Aorta (tissue), 1 donor: ENCODE results near the genes BCAR3 and ARHGAP29.

DNA sequence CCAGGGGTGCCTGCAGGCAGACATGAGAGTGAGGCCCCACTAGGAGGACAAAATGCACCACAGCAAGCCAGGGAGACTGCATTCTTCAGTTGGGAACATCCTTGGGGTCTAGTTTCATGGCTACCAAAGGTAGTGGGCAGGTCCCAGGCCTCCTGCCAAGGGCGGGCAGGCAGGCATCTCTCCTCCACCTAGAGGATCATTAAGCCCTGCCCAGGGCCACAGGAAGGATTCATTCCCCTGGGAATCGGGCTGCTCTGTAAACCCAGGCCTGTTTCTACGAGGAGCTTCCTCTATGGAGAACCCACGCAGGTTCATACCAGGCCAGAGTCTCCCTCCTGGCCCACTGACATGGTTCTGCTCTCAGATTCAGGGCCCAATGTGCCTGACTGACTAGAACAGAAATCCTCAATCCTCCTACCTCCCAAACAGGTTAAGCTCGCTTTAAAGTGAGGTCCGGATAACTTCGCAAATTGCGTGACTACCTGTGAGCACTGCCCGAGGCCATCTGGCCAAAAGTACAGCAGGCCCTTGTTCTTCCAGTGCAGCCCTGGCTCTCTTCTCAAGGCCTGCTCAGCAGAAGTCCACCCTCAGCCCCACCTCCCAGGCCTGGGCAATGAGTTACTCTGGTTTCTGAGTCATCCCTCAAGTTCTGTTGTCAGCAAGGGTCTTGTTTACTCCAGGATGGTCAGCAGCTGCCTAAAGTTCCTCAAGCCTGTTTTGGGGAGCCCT is 102.0 kb downstream of the BCAR3 start:
- PRO-cap, result no peak

GRCh38 chr1:93581981-93582825 is 99.4 kb downstream of the BCAR3 start:
- PRO-cap, result no peak

GRCh38 chr1:93598448-93599596 is 82.8 kb downstream of the BCAR3 start:
- PRO-cap, result no peak

DNA sequence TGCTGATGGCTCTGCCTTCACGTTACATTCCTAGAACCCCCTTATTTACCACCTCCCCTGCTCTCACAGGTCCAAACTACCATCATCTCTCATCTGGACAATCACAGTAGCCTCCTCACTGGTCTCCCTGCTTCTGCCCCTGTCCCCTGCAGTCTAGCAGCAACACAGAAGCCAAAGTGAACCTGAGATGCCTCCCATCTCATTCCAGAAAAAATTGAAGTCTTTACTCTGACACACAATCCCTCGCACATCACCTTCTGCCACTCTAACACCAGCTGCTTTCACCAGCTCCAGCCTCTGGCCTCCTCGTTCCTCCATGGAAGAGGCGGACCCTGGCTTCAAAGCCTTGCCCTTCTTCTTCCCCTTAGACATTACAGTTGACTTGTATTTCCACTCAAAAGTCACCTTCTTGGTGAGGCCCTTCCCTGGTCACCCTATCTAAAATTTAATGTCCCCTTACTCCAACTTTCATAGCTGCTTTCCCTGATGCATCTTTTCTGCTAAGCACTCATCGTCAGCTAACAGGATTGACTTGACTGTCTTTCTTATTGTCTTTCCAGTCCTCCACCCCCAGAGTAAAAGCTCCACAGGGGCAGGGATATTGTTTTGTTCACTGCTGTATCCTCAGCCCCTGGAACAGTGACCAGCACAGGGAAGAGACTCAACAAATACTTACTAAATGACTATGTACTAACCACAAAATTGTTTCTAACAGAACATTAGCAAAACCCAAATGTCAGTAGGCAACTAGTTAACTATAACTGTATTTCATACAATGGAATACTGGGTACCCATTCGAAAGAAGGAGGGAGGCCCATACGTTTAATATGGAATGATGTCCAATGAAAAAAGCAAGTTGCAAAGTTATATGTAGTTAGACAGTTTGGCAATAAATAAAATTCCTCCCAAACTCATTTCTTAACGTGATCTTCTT is 53.2 kb downstream of the BCAR3 start:
- PRO-cap, result no peak

DNA sequence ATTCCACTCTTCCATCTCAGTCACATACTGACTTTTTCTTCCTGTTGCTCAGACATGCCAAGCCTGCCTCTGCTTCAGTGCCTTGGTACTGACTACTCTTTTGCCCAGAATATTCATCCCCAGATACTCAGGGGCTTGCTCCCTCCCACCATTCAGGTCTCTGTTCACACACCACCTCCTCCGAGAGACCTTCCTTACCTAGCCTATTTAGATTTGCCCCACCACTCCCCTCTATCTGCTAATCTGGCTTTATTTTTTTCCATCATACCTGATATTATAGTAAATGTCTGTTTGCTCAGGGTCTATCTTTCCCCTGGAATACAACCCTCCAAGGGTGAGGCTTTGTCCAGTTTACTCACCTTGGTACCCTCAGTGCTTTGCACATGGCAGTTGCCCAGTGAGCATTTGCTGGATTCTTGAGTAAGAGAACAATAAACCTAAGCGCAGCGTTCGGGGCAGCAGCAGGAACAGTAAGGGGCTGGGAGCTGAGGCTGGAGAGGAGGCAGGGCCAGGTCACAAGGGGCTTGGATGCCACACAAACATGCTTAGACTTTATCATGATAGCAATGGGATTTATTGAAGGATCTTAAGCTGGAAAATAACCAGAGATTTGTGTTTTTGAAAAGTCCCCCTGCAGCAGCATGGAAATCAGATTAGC is 26.9 kb downstream of the BCAR3 start:
- PRO-cap, result no peak

- PRO-cap, result no peak
Measured at GRCh38 chr1:93665545-93666406, 15.9 kb downstream of the BCAR3 start.

DNA sequence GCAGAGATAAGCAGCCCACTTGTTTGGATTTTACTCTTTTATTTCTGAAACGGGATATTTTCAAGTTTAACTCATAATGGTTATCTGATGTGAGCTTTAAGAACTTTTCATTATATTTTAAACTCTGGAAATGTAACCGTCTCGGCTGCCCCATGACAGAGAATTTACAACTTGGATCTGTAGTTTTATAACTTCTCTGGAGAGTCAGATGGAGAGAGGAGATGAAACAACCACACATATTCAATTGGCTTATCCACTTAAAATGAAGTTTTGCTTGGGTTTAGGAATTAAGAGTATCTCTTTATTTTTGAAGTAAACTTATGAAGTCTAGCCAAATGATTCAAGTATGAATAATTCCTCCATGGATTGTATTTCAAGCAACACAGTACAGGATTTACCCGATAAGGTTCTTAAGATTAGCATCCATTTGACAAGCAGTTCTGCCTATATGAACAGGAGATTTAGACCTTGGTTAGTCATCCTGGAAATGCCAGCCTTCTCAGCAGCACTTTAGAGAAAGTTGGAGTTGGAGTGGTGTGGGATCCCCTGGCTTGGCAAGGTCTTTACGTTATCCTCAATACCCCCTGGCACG is 1.7 kb downstream of the BCAR3 start:
- PRO-cap, result no peak

DNA sequence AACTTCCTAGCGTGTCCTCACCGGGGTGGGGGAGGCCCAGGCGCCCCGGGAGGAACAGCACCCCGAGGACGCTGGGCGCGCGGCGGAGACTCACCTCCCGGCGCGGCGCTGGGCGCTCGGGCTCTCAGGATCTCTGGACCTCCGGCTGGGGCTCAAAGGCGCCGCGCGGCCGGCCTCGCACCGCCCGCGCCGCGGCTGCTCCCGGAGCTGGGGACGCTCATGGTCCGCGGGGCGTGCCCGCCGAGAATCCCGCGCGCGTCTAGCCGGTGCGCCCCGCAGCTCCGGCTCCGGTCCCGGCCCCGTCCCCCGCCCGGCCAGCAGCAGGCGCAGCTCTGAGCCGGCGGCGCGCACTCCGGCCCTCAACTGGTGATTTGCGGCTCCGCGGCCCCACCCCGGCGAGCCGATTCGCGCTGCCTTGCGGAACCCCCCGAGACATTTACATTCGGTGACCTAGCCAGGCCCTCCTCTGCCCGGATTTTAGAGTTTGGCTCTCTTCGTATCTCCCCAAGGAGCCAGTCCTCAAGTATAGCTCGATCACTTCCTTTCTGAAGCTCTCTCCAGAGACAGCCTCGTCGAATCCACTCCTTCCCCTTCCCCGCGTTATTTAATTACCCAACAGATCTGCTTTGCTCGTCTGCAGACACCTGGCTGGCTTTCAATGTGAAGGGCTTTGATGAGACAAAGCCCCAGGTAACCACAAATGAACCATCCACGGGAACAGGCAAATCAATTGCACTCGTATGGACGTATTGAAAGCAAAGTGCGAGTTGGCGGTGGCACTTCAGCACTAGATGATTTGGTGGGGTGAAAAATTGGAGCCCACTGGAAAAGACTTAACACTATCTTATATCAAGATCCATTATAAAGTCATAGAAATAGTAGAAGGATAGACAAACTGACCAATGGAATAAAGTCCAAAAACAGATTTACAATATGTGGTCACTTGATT is at the start of gene BCAR3:
Gene BCAR3, minus strand, starts transcription at position 334 of the 949 bp plus-strand sequence.
- PRO-cap, result bidirectional peak, plus-strand start at position 329 of the sequence, minus-strand start at position 334 of the sequence

- PRO-cap, result no peak
Measured at GRCh38 chr1:93702419-93702850, 20.8 kb upstream of the BCAR3 start.

DNA sequence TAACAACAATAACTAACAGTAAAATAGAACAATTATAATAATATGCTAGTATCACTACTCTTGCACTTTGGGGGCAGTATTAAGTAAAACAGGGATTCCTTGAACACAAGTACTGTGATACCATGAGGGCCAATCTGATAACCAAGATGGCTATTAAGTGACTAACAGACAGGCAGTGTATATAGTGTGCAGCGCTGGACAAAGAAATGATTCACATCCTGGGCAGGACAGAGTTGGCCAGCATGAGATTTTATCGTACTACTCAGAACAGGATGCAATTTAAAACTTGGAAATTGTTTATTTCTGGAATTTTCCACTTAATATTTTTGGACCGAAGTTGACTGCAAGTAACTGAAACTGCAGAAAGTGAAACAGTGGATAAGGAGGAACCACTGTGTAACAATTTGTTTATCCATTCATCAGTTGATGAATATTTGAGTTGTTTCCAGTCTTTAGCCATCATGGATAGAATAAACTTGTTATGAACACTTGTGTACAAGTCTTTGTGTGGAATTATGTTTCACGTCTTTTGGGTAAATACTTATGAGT is 74.6 kb downstream of the DNTTIP2 start:
- PRO-cap, result no peak

DNA sequence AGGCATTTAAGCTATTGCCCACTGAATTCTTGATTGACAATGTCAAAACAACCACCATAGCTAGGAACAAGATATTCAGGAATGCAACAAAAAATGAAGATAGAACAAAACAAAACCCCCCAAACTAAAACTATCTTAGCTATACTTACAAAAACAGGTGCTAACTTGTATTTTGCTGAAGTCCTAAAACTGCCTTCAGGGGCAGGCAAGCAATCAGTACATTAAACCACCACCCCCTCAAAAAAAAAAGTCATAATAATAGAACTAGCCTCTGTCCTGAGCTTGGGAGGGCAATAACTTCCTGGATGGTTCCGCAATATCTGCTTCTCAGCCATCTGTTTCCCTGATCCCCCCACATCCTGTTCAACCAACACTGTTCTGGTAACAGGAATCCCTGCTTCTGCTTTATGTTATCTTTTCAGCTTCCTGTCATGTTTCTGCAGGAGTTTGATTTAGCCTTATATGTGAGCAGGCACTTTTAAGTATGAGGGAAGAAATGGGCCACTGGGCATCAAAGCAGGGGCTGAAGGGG is 62.2 kb downstream of the DNTTIP2 start:
- PRO-cap, result no peak

- PRO-cap, result no peak
Measured at GRCh38 chr1:93821193-93821642, 57.8 kb downstream of the DNTTIP2 start.

DNA sequence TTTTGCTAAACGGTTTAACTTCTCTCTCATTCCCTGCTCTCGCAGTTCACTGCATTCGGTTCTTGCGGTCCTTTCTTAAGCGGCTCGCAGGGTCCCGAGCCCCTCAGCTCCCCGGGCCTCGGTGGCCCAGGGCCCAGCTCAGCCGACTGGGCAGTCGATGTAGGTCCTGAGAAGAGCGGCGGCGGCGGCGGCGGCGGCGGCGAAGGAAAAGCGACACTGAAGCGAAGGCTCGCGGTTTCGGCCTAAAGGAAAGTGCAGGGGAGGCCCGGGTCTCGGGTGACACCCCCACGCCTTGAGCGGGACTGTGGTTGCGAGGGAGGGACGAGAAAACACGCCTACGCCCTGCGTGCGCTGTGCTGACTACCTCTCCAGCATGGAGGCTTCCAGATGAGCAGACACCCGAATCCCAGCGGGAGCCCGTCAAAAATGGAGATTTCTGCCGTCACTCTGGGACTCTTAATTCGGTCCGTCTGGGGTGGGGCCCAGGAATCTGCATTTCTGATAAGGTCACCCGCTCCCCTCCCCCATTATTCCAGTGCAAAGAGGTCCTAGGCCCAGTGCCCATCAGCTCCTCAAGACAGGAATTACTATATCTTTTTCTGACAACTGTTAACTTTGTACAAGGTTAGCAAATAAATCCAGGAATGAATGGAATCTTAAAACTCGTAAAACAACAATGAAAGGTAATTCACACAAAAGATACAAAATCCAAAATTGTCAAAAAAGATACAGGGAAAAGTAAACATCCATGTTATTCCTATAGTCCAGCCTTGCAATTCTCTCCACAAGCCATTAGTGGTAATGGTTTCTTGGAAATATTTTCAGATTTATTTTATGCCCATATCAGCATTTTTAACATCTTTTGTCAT is 31.1 kb downstream of the DNTTIP2 start:
- PRO-cap, result bidirectional peak, plus-strand start at position 157 of the sequence, minus-strand start outside the sequence; unidirectional peak, minus-strand start at position 463 of the sequence

DNA sequence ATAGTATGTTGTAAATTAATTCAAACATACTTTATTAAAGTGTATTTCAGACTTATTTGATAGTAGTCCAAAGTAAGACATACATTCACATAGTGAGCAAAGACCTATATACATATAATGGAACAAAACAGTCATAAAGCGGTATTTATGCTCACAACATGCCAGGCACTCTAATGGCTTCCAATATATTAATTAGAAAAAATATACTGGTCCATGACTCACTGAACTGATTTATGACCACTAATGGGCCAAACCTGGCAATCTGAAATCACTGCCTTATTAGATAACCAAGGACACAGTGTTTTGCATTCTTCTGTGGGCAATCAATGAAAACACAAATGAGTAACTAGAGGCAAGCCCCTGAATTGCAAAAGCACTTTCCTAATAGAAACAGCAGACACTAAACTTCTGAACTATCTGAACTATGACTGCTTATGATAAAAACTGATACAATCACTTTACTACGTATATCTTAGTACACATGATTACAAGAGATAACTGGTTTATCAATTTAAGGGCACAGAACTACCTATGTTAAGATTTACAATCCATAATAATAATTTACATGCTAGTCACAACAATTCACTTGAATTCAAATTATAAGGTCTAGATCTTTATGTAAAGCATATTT is 3.5 kb downstream of the GCLM start:
- PRO-cap, result no peak

DNA sequence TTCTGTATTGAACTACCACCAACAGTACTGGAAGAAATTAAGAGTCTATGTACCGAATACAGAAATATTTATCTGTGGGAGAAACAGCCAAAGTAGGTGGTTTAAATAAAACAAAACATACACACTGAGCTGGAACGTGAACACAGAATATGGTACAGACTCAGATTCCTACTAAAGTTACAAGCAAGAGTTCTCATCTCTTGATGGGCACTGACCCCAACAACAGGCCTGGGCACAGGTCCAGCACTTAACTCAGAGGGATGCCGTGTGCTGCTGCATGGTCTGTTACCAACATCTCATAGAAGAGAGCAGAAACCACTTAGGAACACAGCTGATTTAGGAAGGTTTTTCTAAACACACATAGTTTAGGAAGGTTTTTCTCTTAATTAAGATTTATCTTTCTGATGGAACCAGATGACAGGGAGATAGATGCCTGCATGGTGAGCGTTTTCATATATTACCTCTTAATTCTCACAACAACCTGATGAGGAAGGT is 1.6 kb downstream of the GCLM start:
- PRO-cap, result no peak

- PRO-cap, result no peak
Measured at GRCh38 chr1:94017448-94017987, 103.4 kb downstream of the ABCA4 start.

DNA sequence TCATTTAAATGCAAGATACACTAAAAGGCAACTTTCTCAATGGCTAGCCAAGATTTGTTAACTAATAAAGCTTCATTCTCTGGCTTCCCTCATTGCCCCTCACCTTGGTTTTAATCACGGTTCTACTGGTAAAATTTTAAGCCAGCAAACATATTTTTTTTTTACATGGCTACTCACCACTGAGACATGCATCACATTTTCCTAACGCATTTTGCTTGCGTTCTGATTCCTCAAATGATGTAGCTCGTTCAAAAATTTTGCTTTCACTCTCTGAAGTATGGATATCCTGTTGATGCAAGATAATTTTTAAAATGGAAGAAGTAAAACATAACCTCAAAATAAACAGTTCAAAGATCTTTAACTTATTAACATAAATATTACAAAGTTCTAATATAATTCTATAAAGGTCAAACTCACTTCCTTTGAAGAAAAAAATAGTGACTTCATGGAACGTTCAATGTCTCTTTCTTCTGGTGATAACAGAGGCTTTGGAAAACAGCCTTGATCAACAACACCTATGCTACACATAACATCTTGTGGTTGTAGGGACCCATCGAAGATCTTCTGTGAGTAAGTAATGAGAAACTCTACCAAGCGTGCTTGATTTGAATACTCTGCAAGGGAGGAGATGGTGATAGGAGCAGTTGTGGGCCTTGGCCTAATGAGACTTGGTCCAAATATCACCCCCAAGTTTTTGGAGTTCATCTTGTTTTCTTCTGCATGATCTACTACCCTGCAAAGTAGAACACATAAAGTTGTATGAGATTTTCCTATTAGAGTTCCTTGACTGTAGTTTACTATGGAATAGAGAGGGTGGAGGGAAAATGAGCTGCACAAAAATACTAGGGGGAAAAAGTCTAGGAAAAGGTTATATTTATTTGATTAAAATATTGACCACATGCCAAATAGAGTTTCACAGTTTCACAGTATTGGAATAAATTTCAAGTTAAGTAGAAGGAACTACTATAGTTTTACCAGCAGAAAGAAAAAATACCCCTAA is 56.8 kb upstream of the ABCA4 start:
- PRO-cap, result no peak

- PRO-cap, result no peak
Measured at GRCh38 chr1:94194286-94194838, 43.0 kb downstream of the ARHGAP29 start.

GRCh38 chr1:94236742-94237820 is at the start of gene ARHGAP29:
TSS of gene ARHGAP29 (minus strand) at chr1:94237584.
- PRO-cap, result bidirectional peak, plus-strand start at chr1:94237744, minus-strand start at chr1:94237584

- PRO-cap, result no peak
Measured at GRCh38 chr1:94300026-94300759, 62.8 kb upstream of the ARHGAP29 start.